HT1080 (cell line): ENCODE measurements around a stretch of chr2.

GRCh38 chr2:42854-43265 lies 3.4 kb downstream of the FAM110C start:
RAMPAGE:
- cytosol, long total RNA = no peak
- long total RNA = no peak
- nucleus, long total RNA = no peak

GRCh38 chr2:46165-46390 lies 227 bp downstream of the FAM110C start:
RAMPAGE:
- cytosol, long total RNA = no peak
- long total RNA = no peak
- nucleus, long total RNA = no peak

RAMPAGE:
- cytosol, long total RNA = no peak
- long total RNA = no peak
- nucleus, long total RNA = no peak
Observed at GRCh38 chr2:503582-504015, 173.6 kb downstream of the TMEM18 start.

RAMPAGE:
- cytosol, long total RNA = no peak
- long total RNA = no peak
- nucleus, long total RNA = no peak
Observed at GRCh38 chr2:592392-592655, 84.9 kb downstream of the TMEM18 start.

DNA sequence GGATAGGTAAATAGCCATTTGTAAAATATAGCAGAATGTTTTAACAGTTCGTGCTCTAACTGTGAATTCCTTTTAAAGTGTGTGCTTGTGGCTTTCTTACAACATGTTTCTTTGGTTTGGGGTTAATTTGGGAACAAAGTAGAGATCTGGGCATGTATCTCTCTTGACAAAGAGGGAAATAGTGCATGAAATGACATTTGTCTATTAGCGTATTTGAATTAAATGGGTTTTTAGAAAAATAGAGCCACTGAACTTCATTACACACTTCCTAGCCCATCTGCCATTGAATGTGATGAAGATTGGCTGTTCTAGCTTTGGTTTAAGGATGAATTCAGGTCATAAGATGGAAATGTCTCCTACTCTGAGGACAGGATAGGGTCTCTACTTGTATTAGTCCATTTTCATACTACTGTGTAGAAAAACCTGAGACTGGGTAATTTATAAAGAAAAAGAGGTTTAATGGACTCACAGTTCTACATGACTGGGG lies 202.1 kb upstream of the TPO start:
RAMPAGE:
- cytosol, long total RNA = no peak
- long total RNA = no peak
- nucleus, long total RNA = no peak

DNA sequence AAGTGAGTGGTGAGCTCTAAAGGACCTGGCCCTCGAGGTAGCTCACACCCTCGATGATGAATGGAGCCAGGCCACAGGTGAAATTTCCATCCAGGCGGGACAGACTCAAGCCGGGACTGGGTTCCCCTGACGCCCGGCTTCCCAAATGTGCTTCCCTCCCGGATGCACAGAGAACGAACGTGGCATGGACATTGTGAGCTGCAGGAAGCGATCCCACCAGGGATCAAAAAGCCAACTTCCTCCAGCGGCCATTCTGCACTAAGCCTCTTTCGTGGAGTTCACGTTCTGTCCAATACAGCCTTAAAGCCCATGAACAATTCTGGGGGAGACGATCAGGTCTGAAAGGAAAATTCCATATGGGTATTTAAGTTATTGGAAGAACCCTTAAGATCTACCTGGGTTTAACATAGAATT lies 35.5 kb downstream of the TPO start:
RAMPAGE:
- cytosol, long total RNA = no peak
- long total RNA = no peak
- nucleus, long total RNA = no peak

RAMPAGE:
- cytosol, long total RNA = no peak
- long total RNA = no peak
- nucleus, long total RNA = no peak
Observed at GRCh38 chr2:1504318-1504851, 91.1 kb downstream of the TPO start.

DNA sequence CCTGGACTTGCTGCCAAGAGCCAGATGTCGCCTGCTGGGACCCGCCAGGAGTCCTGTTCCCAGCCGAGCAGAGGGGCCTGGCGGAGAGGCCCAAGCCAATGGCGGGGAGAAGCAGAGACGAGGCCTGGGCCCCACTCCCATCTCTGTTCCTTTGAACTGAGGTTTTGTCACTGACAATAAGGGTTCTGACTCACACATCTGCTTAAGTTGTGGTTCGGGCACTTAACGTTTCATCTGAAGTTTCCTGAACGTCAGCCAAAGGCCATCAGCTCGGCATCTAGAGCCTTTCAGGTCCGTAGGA lies 150.5 kb downstream of the PXDN start:
RAMPAGE:
- cytosol, long total RNA = no peak
- long total RNA = no peak
- nucleus, long total RNA = no peak

DNA sequence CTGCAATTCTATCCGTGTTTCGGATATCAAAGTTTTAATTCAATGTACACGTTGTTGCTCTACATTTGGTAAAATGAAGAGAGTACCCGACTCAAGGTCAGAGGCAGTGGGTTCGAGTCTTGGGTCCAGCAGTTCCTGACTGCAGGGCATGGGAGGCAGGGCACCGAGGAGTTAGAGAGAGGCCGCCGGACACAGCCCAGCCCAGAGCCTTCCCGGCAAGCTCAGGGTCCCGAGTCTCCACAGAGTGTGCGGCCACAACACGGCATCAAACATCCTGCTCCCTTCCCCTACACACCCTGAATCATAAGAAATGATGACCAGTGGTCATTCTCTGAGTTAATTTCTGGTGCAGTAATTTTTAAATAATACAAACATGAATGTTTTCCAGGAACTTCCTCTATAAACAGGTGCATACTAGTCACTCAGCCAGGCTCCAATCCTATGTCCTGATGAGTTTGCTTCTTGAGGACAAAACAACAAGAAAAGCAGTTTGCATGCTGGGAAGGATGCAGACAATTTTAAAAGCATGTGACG lies 118.1 kb downstream of the PXDN start:
RAMPAGE:
- cytosol, long total RNA = no peak
- long total RNA = no peak
- nucleus, long total RNA = no peak

DNA sequence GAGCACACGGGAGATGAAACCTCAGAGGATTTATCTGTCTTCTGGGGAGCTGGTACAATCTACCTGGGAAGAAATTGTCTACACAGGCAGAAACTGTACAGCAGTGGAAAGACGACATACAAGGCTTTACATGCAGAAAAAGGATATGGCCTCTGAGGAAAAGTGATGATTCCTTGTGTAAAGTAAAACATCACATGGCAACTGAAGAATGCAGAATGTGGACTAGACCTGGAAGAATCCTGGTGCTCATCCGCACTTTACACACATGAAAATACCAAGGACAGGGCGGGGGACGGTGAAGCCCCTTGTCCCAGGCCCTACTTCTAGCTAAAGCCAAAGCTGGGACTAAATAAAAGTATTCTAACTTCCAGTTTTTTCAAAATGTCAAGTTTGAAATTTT lies 215.8 kb upstream of the PXDN start:
RAMPAGE:
- cytosol, long total RNA = no peak
- long total RNA = no peak
- nucleus, long total RNA = no peak

RAMPAGE:
- cytosol, long total RNA = no peak
- long total RNA = no peak
- nucleus, long total RNA = no peak
Observed at GRCh38 chr2:3356722-3357220, 20.8 kb downstream of the EIPR1 start.

DNA sequence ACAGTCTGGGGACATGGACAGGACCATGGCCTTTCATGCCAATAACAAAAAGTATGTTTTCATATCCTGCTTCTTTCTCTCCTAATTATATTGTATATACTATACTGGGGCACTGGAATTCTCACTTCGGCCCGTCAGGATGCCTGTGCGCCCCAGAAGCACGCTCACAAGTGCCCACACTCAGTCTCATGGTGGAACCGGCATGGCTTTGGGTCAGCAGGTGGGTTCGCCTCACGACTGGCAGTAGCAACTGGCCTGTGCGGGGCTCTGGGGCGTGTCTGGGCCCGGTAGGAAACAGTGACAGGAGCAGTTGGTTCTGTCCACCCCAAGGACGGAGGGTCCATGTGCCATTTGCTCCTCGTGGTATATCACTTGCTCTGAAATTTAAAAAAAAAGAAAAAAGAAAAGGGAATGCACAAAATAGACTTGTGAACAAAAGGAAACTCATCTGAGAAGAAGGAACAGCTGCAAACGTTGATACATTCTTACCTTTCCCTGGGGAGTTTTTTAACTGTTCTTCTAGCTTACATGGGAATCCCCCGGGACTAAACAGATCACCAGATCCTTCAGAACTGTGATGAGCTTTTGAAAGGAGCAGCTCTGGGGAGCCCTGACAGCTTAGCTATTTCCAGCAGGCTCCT lies 42.7 kb downstream of the TRAPPC12 start:
RAMPAGE:
- cytosol, long total RNA = no peak
- long total RNA = no peak
- nucleus, long total RNA = no peak

DNA sequence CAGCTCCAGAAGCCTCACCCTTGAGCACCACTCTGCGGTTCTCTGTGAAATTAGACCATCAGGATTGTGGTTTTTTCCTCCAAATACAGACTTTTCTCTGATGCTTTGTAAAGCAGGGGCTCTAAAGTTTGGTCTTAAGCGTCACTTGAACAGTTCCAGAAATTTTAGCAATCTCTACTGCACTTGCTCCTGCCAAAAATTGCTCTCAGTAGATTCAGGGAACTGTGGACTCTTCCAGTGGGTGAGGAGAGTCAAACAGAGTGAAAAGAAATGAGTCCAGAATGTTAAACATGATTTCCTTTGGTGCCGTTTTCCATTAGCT lies 68.7 kb downstream of the TRAPPC12 start:
RAMPAGE:
- cytosol, long total RNA = no peak
- long total RNA = no peak
- nucleus, long total RNA = no peak

GRCh38 chr2:3537169-3537622 lies 17.9 kb upstream of the ADI1 start:
RAMPAGE:
- cytosol, long total RNA = no peak
- long total RNA = no peak
- nucleus, long total RNA = no peak

RAMPAGE:
- cytosol, long total RNA = no peak
- long total RNA = no peak
- nucleus, long total RNA = no peak
Observed at GRCh38 chr2:3598931-3599330, 4.0 kb downstream of the COLEC11 start.

DNA sequence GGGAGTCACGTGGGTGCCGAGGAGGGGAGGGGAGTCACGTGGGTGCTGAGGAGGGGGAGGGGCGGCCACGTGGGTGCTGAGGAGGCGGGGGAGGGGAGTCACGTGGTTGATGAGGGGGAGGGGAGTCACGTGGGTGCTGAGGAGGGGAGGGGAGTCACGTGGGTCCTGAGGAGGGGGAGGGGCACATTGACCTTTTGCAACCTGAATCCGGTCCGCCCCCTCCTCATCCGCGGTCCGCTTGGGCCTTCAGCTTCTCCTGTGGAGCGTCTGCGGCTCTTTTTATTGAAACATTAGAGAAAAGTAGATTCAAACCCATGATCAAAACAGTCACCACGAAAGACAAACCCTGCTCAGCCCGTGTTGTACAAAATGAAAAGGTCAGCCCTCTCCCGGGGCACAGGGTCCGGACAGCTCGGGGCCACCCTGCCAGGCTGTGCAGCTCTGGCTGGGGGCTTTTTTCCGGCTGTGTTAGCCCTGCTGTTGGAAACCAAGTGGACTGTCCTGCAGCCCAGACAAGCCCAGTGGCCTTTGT lies 10.6 kb downstream of the COLEC11 start:
RAMPAGE:
- cytosol, long total RNA = no peak
- long total RNA = no peak
- nucleus, long total RNA = no peak

DNA sequence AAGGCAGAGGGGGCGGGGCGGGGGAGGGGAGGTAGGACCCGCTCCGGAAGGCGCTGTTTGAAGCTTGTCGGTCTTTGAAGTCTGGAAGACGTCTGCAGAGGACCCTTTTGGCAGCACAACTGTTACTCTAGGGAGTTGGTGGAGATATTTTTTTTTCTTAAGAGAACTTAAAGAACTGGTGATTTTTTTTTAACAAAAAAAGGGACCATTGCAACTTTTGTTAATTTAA lies 2.2 kb downstream of the SOX11 start:
RAMPAGE:
- cytosol, long total RNA = no peak
- long total RNA = no peak
- nucleus, long total RNA = no peak

DNA sequence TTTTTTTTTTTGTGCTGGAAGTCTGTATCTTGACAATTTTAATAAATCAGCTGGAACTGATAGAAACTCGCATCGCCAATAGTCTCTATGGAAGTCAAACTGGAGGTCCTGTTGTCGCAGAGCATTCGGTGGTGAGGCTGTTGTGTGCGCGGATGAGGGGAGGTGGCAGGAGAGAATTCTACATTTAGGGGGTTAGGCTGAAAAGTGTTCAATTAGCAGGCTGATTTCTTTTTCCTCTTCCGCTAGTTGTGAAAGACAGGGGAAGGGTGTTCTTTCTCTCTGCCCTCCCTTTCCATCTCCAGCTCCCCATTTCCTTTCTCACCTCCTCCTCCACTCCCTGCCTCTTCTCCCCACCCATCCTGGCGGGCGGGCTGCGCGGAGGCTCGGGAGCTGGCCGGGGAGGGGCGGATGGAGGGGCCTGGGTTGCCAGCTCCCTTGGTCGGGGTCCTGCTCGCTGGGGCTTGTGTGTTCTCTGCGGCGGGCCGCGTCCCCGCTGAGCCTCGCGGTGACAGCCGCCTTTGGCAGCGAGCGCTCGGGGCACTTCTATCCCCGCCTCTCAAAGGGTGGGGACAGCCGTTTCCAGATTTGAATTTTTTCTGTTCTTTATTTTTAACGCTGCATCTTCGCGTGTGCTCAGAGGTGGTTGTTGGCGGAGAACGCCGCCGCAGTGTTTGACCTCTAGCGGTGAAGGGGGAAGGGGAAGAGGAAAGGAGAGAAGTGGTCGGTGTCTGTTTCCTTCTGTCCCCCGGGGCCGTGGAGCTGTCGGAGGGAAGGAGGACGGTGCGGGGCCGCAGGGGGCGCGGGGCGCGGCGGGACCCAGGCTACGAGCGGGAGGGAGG lies 3.6 kb downstream of the SOX11 start:
RAMPAGE:
- cytosol, long total RNA = no peak
- long total RNA = no peak
- nucleus, long total RNA = no peak

DNA sequence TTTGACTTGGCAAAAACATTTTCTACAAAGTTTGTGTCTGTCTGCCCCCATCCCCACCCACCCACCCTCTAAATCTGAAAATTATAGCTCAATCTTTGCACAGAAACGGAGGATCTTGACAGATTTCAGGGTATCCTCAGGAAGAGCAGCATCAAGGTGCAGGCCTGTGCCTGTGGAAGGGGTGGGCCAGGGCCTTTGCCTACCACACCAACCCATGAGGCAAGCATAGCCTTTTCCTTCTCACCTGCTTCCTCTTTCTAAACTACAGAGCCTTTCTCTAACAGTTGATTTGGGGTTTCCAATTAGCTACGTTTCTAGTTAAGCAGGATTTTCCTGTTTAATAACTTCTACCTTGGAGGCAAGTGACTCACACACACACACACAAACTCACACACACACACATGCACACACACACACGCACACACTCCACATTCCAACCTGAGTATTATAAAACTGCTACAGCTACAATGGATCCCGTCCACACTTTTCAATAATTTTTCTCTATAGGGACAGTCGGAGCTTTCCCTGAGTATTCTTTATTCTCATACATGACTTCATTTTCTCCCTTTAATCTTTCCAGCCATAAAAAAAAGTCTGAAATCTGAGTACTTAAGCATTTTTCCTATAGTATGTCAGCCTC lies 84.9 kb downstream of the SOX11 start:
RAMPAGE:
- cytosol, long total RNA = no peak
- long total RNA = no peak
- nucleus, long total RNA = no peak

RAMPAGE:
- cytosol, long total RNA = no peak
- long total RNA = no peak
- nucleus, long total RNA = no peak
Observed at GRCh38 chr2:6890100-6890470, 12.5 kb downstream of the RSAD2 start.